Iris pigment epithelial cell (primary cell): ENCODE measurements around a stretch of chr5.

- RRBS, result 0% methylated on average over 4 of the region's 10 CpGs
Measured at GRCh38 chr5:64767928-64768314, 570 bp downstream of the SREK1IP1 start.

GRCh38 chr5:64785151-64785824 lies 16.6 kb downstream of the CWC27 start:
- RRBS, result no CpG with 5 or more reads among the region's 5 CpGs

- RRBS, result no CpG with 5 or more reads among the region's 2 CpGs
Measured at GRCh38 chr5:64804202-64804401, 35.4 kb downstream of the CWC27 start.

GRCh38 chr5:65027280-65027591 lies 258.5 kb downstream of the CWC27 start:
- RRBS, result no CpG with 5 or more reads among the region's 1 CpG

DNA sequence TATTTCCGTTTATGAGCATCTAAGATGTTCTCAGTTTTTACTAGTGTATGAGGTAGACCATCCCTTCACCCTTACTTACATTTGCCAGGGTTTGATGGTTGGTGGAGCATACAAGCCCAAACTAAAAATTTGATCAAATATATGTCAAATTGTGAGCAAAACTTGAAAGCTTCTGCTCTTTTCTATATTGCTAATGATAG lies 267.5 kb downstream of the CWC27 start:
- RRBS, result no CpG with 5 or more reads among the region's 1 CpG

GRCh38 chr5:65102383-65102636 lies 333.6 kb downstream of the CWC27 start:
- RRBS, result no CpG with 5 or more reads among the region's 3 CpGs

DNA sequence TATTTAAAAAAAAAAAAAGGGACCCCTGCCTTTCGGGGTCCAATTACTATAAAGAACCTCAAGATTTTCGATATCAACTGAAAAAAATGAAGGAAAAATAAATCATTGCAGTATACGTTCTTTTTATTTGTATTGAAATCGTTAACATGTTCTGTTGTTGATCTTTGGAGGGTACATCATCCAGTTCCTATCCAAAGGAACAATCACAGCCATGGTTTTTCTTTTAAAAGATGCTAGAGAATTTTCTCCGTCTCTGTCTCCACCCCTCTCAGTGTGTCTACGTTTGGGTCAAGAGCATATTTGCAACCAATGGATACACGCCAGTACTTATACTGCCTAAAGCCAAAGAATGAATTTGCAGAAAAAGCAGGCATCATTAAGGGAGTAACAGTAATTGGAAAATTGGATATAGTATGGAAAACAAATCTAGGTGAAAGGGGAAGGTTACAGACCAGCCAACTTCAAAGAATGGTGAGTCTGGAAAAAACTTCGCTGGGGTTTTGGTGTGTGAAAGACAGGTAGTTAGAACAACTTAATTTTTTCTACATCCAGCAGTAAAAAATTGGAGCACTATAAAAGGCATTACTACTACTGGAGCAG lies 35.7 kb downstream of the SHLD3 start:
- RRBS, result no CpG with 5 or more reads among the region's 8 CpGs

DNA sequence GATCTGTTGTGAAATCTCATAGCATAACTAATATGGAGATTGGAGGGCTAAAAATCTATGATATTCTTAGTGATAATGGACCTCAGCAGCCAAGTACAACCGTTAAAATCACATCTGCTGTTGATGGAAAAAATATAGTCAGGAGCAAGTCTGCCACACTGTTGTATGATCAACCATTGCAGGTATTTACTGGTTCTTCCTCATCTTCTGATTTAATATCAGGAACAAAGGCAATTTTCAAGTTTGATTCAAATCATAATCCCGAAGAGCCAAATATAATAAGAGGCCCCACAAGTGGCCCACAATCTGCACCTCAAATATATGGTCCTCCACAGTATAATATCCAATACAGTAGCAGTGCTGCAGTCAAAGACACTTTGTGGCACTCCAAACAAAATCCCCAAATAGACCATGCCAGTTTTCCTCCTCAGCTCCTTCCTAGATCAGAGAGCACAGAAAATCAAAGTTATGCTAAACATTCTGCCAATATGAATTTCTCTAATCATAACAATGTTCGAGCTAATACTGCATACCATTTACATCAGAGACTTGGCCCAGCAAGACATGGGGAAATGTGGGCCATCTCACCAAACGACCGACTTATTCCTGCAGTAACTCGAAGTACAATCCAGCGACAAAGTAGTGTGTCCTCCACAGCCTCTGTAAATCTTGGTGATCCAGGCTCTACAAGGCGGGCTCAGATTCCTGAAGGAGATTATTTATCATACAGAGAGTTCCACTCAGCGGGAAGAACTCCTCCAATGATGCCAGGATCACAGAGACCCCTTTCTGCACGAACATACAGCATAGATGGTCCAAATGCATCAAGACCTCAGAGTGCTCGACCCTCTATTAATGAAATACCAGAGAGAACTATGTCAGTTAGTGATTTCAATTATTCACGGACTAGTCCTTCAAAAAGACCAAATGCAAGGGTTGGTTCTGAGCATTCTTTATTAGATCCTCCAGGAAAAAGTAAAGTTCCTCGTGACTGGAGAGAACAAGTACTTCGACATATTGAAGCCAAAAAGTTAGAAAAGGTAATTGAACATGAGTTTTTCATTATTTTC lies 89.9 kb upstream of the SREK1 start:
- RRBS, result no CpG with 5 or more reads among the region's 14 CpGs

DNA sequence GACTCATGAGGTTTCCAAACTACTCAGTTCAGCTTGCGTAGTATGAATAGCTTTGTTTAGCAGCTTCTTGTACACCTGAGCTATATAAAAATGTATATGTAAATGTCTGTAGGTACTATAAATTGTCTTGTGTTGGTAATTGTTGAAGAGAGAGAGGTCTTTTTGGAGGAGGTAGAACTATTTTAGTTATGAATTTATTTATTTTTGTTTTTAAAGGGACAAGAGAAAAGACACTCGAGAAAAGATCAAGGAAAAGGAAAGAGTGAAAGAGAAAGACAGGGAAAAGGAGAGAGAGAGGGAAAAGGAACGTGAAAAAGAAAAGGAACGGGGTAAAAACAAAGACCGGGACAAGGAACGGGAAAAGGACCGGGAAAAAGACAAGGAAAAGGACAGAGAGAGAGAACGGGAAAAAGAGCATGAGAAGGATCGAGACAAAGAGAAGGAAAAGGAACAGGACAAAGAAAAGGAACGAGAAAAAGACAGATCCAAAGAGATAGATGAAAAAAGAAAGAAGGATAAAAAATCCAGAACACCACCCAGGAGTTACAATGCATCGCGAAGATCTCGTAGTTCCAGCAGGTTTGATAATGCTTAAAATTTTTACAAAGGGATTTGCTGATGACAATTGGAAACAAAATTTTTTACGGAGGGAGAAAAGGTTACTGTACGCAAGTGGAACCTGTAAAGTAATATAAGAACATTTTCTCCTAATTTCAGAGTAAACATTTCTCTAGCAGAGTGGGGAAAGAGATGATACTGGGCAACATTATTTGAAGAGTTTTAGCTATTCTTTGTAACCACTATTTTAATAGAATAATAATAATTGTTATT lies 26.5 kb downstream of the SREK1 start:
- RRBS, result no CpG with 5 or more reads among the region's 15 CpGs

DNA sequence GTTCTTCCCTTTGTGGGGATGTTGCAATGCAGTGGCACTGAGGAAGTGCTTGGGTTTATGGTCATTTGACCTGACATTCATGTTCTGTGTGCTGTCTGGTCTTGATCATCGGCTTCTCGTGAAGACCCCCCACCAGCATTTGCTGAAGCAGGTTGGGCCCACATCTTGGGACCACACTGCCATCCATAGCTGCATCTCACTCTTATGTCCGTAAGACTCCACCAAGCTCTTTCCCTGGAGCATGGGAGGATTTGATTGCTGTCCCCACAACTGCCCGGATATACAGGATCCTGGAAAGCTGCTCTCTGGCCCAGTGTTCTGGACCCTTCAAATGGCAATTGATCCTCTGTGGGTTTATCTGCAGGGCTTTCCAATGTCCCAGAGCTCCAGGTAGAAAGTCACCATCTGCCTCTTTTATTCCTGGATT lies 214.5 kb downstream of the SREK1 start:
- RRBS, result no CpG with 5 or more reads among the region's 4 CpGs

- RRBS, result no CpG with 5 or more reads among the region's 28 CpGs
Measured at GRCh38 chr5:66597482-66598086, 1.4 kb downstream of the MAST4 start.

GRCh38 chr5:66647070-66647477 lies 50.9 kb downstream of the MAST4 start:
- RRBS, result no CpG with 5 or more reads among the region's 3 CpGs

DNA sequence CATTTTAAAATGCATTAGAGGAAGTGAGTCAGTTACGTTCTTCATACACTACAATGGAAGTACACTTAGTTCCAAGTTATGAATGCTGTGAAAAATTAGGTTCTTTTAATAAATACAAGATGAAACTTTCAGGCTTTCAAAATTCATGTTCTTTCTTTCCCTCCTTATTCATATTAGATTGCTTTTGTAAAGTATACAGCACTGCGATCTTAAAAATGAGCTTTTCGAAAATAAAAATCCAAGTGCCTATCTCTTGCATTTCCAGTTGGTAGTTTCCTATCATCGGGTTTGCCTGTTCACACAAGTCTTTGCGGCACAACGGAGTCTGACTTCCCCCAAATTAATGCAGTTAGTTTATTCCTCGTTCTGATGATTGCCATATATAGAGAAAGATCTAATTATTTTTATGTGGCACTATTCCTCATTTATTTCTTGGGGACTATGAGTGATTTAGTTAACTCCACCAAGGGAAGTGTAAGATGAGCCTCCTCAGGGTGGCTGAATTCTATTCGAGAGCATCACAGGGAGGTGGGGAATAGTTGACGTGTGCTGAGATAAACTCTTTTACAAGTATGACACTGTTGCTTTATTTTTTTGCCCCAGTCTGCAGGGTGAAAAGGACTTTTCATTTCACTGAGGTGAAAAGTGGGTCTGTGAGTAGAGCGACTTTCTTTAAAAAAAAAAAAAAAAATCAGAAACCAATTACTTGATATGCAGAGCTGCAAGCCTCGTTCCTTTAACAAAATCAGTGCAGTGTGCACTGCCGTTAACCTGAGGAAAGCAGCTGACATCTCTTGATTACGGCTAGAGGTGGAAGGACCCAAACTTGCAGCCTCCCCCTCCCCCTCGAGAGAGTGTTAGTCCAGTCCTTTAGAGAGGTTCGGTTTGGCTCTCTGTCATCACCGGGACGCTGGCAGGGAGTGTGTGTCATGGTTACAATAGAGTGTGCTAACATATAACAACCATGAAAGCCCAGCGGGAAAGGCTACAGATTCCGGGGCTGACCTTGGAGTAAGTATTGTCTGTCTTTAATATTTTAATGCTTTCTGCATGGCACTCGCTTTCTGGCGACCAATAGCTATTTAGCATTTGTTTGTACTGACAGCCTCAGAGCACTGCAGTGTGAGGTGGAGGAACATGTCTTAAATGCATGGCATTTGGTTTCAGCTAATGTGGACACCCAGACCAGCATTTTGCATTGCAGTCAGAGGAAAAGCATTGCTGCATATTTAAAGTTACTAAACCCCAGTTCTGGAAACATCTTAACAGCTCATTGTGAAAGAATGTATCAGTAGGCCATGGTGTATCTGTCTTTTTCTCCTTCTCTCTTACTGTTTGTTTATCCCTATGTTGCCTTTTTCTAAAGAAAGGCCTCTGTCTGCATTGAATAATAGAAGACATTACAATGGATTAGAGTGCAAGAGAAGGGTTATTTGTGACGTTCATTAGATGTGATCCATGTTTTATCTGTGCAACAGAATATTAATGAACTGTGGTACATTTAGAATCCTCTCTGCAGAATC lies 237.8 kb downstream of the CD180 start:
- RRBS, result 1% methylated on average over 4 of the region's 22 CpGs

- RRBS, result 52% methylated on average over 12 of the region's 24 CpGs
Measured at GRCh38 chr5:67166476-67167087, 30.0 kb downstream of the CD180 start.

- RRBS, result no CpG with 5 or more reads among the region's 8 CpGs
Measured at GRCh38 chr5:67167088-67167436, 29.5 kb downstream of the CD180 start.

- RRBS, result no CpG with 5 or more reads among the region's 6 CpGs
Measured at GRCh38 chr5:67490573-67490805, 293.9 kb upstream of the CD180 start.

- RRBS, result no CpG with 5 or more reads among the region's 4 CpGs
Measured at GRCh38 chr5:67537237-67537782, 340.7 kb upstream of the CD180 start.

- RRBS, result no CpG with 5 or more reads among the region's 4 CpGs
Measured at GRCh38 chr5:67549190-67549731, 352.7 kb upstream of the CD180 start.

GRCh38 chr5:67972013-67972574 lies 243.5 kb upstream of the PIK3R1 start:
- RRBS, result no CpG with 5 or more reads among the region's 4 CpGs

GRCh38 chr5:68080754-68081180 lies 134.8 kb upstream of the PIK3R1 start:
- RRBS, result no CpG with 5 or more reads among the region's 1 CpG